ENCODE measurements around a stretch of chr3.

DNA sequence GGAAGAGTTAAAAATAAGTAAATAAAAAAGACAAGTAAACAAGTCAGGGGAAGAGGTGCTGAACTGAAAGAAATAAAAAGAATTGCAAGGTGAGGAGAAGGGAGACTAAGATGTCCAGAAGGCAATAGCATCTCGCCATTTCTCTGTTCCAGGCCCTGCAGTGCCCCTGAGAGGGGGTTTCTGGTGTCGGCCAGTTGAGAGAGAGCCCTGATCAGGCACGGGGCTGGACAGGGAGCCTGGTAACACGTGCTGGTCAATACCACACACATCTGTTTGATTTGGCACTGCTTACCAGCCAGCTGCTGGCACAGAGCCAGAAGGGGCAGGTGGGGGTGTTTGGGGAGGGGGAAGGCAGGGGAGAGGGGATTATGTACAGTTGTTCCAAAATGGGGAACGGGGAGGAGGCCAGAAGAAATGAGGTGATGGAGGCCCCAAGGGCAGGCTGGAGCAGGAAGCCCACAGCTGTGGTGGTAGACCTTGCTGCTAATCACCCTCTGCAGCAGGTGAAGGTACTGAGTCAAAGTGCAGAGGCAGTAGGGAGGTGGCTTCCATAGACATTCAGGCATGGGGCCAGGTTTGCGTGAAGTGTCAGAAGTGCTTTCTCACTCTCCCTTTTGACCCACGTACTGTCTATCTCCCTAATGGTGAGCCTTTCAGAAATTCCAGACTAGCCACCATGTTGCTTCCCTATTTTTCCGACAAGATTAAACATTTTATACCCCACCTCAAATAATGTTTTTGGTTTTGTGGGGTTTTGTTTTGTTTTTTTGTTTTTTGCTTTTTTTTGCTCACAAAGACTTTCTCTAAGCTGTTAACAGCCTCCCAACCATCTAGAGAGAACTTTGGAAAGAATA is 153.5 kb upstream of the LPP start:
- PRO-cap, result no peak

GRCh38 chr3:188052065-188052710 is 101.8 kb upstream of the LPP start:
- PRO-cap, result no peak

GRCh38 chr3:188233011-188233512 is 79.1 kb downstream of the LPP start:
- PRO-cap, result no peak

- PRO-cap, result no peak
These were observed 80.9 kb downstream of the LPP start for GRCh38 chr3:188234651-188235365.

- PRO-cap, result no peak
These were observed 86.5 kb downstream of the LPP start for GRCh38 chr3:188240485-188240876.

GRCh38 chr3:188240949-188241570 is 87.1 kb downstream of the LPP start:
- PRO-cap, result no peak

GRCh38 chr3:188248883-188249542 is 95.1 kb downstream of the LPP start:
- PRO-cap, result no peak

- PRO-cap, result no peak
These were observed 129.2 kb downstream of the LPP start for GRCh38 chr3:188283119-188283603.

DNA sequence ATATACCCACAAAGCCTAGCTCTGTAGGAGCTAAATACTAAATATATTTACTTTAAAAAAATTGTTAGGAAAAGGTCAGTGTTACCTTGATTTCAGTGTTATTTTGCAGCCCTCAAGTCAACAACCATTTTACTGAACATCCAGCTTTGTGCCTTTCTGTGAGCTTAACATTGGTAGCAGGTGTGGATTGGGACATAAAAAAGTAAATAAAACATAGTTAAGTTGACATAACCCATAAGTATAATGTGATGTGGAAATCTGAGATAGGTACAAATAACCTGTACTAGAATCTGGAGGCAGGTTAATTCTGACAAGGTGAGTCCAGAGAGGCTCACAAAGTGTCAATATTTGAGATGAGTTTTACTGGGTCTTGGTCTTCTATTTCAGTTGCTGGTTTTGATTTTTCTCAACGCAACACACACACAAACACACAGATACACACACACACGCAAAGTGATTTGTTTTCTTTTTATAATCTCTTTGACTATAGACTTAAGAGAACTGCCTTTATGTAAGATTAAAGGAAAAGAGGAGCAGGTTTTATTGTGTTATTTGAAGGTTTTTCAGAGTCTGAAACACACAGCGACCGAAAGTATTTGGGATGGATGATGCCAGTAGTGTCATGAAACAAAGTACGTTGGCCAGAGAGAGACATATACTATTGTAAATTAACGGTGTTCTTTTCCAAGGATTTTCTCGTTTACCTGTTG is 151.4 kb downstream of the LPP start:
- PRO-cap, result no peak

- PRO-cap, result no peak
These were observed 162.4 kb downstream of the LPP start for GRCh38 chr3:188316255-188316794.

- PRO-cap, result no peak
These were observed 185.6 kb downstream of the LPP start for GRCh38 chr3:188339346-188340132.

GRCh38 chr3:188343713-188344272 is 189.8 kb downstream of the LPP start:
- PRO-cap, result no peak

DNA sequence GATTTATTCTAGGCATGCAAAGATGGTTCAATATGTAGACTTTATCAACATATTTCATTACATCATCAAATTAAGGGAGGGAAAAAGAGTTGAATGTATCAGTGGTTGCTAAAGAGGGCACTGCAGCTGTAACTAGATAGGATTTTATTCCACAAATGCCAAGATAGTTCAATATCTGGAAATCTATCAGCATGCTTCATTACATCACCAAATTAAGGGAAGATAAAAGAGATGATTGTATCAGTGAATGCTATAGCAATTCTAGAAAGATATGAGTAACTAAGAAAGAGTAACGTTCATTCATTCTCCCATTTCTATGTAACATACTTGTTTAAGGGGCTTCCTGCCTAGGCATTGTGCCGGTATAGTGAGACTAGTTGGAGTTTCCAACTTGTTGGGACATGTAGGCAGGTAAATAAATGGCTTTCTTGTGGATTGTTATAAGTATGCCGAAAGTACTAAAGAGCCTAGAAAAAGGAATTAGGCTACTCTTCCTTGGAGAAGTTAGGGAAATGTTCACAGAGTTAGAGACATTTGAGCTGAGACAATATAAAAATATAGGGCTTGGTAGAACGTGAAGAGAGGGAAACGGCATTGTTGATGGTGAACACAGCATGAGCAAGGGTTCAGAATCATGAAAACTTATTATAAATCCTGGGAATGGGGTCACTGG is 248.5 kb downstream of the LPP start:
- PRO-cap, result no peak

DNA sequence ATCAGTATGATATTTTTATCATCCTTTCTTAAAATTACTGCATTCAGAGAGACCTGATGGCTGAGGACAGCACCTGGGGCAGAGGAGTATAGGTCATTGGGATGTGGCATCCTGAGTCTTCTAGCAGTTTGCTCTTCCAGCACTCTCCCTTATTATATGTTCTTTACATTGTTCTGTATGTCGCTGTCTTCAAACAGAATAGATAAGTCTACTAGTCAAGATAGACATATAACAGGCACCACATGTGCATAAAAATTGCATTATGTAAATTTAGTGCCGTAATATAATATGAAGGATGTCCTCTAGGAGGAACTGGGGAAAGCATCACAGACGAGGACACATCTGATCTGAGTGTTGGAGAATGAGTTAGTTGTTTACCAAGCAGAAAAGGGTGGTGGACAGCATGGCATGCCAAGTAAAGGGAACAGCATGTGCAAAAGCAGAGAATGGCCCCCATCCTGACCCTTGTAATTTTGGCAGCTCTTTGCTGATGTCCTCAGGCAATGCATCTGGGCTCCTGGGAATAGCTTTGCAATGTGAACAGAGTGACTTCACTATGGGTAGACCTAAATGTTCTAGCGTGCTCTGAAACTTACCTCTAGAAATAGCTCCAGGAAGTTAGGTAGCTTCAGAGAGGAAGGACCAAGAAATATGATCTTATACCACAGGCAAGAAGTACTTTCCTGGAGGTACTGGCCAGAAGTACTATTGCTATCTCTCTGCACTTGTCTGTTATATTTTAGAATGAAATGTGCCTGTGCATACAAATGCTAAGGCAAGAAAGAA is 263.3 kb downstream of the LPP start:
- PRO-cap, result no peak

DNA sequence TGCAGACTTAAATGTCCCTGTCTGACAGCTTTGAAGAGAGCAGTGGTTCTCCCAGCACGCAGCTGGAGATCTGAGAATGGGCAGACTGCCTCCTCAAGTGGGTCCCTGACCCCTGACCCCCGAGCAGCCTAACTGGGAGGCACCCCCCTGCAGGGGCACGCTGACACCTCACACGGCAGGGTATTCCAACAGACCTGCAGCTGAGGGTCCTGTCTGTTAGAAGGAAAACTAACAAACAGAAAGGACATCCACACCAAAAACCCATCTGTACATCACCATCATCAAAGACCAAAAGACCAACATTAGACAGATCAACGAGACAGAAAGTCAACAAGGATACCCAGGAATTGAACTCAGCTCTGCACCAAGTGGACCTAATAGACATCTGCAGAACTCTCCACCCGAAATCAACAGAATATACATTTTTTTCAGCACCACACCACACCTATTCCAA is 482.7 kb downstream of the LPP start:
- PRO-cap, result no peak

- PRO-cap, result no peak
These were observed 489.5 kb upstream of the TPRG1 start for GRCh38 chr3:188682226-188682733.

- PRO-cap, result no peak
These were observed 437.3 kb upstream of the TPRG1 start for GRCh38 chr3:188734359-188734932.

- PRO-cap, result no peak
These were observed 375.8 kb upstream of the TPRG1 start for GRCh38 chr3:188795810-188796592.

DNA sequence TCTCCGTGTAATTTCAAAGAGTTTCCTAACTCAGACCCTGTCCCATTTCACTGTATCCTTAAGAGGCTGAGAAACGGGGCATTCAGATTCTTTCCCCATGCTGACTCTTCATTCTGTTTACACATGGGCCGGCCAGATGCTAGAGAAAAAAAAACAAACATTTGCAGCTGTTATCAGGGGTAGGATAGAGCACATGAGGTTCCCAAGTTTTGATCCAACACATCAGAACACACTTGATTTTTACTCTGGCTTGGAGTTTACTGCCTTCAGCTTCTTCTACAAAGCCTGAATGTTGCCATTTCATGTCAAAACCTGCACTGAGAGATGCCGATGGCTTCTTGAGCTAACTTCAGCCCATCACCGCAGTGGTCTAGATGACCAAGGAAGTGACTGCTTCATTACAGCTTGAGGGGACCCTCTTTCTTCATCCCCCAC is 215.8 kb upstream of the TPRG1 start:
- PRO-cap, result no peak

GRCh38 chr3:189022726-189022943 is 149.1 kb upstream of the TPRG1 start:
- PRO-cap, result no peak